Mesenchymal stem cell of Wharton's jelly (primary cell): ENCODE measurements around the gene ATP1A1.

DNA sequence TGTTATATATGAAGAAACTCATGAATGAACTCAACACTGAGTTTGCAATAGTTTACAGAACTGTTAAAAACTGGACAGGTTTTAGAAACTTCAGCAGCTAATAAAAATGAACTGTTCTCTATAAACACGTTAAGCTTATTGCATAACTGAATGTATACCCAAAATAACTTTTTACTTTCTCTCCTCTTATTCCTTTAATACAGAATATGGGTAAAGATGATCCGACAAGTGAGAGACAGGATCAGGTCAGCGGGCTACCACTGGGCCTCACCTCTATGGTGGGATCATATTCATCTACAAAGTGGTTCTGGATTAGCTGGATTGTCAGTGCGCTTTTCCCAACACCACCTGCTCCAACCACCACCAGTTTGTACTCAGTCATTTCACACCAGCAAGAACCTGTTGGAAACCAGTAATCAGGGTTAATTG lies 778 bp downstream of the NRAS start:
- CAGE, long polyA plus RNA = no peak

DNA sequence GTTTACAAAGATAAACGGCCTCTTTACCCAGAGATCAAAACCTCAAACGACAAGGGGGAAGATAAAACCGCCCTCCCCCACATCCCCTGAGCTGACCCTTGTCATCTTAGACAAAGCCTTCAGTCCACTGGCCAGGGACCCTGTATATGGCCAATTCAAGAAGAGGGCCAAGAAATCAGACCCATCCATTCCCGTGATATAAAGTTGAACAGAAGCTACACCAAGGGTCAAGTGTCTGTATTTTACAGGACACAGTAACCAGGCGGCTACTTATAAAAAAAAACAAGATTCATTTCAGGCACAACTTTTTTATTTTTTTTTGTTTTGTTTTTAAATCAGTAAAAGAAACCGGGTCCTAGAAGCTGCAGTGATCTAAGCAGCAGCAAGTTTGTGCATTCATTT lies 430 bp upstream of the NRAS start:
- CAGE, long polyA plus RNA = no peak

GRCh38 chr1:114752438-114753703 lies 4.9 kb downstream of the CSDE1 start:
- CAGE, long polyA plus RNA = no peak

- CAGE, long polyA plus RNA = no peak
These were observed 59.2 kb downstream of the VANGL1 start for GRCh38 chr1:115700858-115701508.

- CAGE, long polyA plus RNA = no peak
These were observed 1.1 kb downstream of the CASQ2 start for GRCh38 chr1:115767277-115767971.

DNA sequence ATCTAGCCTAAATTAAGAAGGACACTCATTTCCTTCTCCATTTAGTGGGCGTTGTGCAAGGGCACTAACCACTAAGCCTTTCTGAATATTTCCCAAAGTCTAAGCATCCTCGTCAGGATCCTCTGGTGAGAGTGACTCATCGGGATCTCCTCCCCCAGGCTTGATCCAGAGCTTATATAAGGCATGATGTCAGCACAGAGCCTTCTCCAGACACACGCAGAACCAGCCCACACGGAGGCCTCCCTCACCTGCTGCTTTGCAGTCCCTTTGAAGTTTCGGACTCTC lies 11.7 kb downstream of the NHLH2 start:
- CAGE, long polyA plus RNA = no peak

DNA sequence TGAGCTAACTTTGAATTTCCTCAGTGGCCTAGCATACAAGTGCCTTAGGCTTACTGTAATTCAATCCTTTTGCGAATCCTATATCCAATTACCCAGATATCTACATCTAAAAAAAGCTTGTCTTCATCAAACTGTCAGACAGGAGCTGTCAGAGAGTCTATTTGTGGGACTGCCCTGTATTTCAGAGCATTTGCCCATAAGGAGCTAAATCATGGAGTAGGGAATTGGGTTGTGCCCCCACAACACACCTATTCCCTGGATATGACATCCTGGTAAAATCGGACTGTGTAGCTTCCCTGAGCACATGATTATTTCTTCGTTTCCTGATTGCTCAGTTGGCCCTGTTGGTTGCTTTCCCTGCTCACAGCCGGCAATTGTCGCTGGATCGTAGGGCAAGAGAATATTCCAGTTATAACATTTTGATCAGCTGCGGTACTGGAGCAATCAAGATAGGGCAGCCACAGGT lies 766 bp upstream of the MAB21L3 start:
- CAGE, long polyA plus RNA = no peak

DNA sequence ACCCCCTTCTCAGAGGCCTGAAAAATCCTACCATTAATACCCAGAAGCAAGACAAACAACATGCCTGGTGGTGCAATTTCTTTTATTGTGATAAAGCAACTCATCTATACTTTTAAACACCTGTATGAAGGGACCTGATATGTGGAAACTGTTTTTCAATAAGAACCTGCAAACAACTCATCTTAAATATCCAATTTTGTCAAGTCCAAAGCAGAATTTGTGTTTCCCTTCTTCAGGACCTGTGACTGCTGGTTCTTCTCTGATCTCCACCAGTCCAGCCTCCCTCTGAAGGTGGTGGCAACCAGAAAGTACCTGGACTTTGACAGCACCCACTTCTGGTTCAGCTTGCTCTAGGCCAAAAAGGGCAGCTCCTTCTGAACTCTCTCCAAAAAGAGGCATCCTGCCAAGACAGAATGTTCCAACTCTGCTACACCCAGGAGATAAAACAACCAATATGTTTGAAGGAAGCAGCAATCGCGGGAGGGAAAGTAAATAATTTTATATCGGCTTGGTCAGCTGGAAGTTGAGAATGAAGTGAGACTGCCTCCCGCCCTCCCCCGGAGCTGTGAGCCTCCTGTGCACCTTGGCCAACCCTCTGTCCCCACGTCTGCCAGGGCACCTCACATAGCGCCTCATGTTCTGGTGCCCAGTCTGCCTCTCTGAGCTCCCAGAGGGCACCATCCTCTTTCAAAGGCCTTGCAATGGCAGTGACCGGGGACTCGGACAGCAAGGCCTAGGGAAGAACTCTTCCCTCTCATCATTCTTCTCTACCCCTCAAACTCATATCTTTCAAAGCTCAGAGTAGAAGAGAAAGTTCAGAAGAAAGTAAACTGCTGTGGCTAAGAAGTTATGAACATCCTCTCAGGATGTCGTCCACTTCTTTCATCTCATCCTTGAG lies 130.3 kb upstream of the ATP1A1 start:
- CAGE, long polyA plus RNA = no peak

- CAGE, long polyA plus RNA = no peak
These were observed at the start of gene ATP1A1 for GRCh38 chr1:116373174-116373733. ATP1A1 (plus strand) TSS chr1:116373244.

DNA sequence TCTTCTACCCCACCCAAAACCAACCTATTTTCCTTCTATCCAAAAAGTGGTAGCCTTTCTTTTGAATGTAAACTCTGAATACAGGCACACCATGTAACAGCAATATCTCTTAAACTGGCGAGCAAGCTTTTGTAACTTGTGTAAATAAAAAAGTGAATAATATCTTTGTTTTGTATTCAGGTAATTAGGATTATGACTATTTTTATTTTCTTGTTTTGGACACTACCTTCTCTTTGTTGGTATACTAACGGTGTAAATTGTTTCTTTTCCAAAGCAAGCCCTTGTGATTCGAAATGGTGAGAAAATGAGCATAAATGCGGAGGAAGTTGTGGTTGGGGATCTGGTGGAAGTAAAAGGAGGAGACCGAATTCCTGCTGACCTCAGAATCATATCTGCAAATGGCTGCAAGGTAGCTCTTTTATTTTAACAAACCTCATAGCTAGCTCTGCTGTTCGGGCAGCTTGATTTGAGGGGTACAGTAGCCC lies 15.4 kb downstream of the ATP1A1 start:
- CAGE, long polyA plus RNA = no peak

DNA sequence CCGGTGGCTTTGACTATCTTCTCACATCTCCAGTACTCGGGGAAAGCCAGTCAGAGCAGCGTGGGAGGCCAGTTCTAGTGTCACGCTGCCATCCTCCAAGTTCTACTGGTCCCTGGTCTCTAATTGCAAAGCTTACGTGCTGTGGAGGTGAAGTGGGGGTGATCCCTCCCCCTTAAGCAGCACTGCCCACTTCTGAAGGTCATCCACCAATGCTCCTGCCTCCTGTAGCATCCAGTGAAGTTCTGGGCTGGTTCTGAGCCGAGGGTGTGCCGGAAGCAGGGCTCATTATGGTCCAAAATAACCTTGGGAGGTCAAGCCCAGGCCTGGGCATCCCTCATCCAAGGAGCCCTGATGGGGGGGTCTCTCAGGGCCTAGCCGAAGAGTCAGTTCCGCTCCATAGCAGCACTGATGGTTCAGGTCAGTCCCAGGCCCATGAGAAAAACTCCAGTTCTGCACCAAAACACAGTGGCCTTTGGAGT lies 94.9 kb downstream of the CD58 start:
- CAGE, long polyA plus RNA = no peak

DNA sequence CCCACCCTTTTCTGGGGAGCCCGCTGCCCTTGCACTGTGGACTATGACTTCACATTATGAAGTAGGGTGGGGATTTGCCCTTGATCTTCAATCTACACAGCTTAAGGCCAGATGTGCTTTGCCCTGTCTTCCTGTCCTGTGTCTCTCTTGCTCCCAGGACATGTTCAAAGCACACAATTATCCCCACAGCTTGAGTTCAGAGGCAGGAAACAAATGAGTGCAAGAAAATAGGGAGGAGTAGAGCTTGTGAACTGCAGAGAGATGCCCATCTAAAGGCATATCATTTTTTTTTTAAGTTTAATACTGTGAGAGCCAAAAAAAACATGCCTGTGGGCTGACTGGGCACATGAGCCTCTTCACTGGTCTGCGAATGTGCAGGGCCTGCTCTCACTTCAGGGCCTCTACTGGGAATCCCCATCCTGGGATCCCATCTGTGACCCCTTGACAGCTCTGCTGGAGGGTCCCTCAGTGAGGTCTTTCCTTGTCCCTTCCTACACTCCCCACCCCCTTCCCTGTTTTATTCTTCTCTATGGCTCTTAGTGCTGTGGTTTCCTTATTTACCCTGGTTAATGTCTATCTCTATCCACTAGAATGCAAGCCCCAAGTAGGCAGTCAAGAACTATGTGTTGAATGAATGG lies 61.5 kb downstream of the CD58 start:
- CAGE, long polyA plus RNA = no peak

GRCh38 chr1:116564729-116565675 lies 5.8 kb downstream of the CD58 start:
- CAGE, long polyA plus RNA = no peak

DNA sequence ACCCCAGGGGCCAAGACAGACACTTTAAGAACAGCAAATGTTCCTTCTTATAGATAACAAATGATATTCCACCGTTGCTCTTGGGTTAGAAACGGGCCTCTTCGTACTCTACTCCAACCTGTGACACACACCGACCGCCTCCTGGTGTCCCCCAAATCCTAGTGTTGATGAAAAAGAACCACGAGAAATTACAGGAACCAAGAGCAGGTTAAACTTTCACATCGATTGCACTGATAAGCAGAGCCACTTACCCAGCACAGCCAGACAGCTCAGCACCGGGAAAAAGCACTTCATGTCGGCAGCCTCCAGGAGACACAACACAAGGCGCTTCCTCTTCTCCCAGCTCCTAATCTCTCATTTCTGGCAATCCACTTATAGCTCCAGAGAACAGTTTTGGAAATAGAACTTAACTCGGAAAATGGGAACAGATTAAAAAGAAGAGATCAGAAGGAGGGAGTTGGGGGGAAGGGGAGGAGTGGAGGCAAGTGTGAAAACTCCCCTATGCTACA lies 1.4 kb downstream of the IGSF3 start:
- CAGE, long polyA plus RNA = no peak

DNA sequence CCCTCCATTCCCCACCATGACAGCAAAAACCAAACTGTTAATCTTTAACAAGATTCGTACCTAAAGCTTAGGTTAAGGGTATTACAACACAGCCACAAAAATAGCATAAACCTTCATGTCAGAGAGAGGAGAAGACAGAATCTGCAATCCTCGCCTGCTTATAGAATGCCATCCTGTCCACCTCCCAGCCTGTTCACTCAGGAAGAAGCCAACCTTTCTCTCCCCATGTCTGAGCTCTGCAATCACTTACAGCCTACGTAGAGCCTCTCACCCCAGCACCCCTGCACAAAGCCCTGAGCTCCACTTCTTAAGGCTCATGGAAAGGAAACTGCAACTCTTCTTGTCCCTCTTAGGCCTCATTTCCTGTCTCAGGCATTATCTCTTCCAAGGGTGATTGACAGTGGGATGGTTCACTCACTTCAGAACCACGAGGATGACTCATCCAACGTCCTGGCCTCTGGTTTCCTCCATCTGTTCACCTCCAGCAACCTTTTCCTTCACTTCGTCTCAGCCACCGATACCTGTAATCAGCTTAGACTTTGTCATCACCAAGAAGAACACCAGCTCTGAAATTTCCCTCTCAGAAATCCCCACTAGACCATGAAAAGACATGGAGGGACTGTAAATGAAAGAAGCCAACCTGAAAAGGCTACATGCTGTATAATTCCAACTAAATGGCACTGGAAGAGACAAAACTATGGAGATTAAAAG lies 72.9 kb downstream of the CD2 start:
- CAGE, long polyA plus RNA = no peak

GRCh38 chr1:116847668-116848082 lies 62.0 kb upstream of the PTGFRN start:
- CAGE, long polyA plus RNA = no peak

GRCh38 chr1:116875467-116875831 lies 34.3 kb upstream of the PTGFRN start:
- CAGE, long polyA plus RNA = no peak

GRCh38 chr1:116881965-116882614 lies 27.6 kb upstream of the PTGFRN start:
- CAGE, long polyA plus RNA = no peak

- CAGE, long polyA plus RNA = no peak
These were observed 14.7 kb downstream of the TTF2 start for GRCh38 chr1:117074846-117075291.

GRCh38 chr1:117172683-117173138 lies 38.0 kb downstream of the VTCN1 start:
- CAGE, long polyA plus RNA = no peak